Measurements from ENCODE around the gene KISS1R.

DNA sequence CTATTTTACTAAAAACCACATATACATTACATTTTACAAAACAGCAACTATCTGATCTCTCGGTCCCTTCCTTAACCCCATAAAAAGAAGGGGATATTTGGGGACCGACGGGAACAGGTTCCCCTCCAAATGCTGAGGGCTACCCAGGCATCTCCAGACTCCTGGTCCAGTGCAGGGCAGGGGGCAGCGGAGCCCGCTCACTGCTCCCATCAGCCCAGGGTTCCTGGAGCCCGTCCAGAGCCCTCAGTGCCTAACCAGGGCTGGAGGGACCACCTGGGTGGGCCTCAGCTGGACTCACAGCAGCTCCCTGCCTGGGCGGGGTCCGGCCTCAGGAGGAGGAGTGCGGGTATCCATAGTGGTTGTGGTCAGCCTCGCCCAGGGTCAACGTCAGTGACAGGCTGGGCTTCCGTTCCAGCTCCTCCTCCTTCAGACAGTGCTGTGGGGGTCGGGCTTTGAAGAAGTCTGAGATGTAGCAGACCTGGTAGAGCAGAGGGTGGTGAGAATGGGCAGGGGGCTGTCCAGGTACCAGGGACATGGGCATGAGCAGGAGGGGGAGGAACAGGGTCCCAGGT lies 10.1 kb downstream of the PLPP2 start:
- PRO-cap, result no peak
- RAMPAGE, long total RNA, 2 experiments, result no peak in any of the 2 experiments

DNA sequence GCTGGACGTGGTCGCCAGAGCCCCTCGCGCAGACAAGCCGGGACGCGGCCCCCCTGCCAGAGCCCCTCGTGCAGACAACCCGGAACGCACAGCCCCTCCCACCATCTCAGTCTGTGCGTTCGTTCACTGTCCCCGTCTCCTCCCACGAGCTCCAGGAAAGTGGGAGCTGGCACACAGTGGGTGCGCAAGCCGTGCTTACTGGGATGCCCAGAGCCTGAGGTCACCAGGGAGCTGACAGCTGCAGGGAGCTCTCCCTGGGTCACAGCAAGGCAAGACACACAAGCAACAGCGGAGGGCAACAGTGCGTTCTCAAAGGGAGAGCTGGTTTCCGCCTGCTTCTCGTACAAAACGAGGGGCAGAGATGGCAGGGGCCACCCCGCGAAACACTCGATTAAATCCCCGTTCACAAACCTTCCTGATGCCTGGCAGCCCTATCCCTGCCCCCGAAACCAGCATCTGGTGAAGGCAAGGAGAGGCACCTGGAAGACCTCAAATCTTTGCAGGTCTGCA lies 3.3 kb upstream of the PLPP2 start:
- PRO-cap, result no peak
- RAMPAGE, long total RNA, 2 experiments, result no peak in any of the 2 experiments

DNA sequence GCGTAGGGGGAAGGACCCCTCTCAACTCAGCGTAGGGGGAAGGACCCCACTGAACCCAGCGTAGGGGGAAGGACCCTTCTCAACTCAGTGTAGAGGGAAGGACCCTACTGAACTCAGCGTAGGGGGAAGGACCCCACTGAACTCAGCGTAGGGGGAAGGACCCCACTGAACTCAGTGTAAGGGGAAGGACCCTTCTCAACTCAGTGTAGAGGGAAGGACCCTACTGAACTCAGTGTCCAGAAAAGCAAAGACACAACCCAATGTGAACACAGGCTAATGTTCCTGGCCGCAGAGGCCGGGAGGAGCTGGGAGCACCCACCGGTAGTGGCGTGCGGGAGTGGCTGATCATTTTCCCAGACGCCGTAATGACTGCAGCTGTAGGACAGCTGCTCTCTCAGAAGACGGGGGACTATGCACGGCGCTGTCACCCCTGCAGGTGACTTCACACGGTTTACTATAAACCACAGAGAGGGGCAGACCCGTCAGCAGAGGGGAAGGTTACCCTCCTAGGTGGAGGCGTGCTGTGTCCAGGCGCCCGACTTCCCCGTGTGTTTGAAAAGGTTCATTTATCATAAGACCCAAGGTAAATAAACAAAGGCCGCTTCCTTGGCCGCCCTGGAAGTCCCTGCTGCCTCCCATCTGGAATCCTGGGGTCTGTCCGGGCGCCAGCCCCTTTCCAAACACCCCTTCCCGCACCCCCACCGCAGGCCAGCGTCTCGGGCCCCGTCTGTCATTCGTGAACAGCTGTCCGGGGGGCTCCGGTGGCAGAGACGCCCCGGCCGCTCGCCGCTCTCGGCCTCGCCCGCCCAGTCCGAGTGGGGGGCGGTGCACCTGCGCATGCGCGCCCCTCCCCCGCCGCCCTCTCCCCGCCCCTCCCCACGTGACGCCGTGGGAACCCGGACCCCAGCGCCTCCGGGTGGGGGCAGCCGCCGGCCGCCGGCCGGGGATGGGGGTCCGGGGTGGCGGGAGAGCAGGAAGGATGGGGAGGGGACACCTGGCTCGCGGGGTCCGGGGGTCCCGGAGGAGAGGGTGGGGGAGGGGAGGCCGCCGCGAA lies 1.1 kb downstream of the SHC2 start:
- PRO-cap, result unidirectional peak, plus-strand start at position 356 of the sequence; unidirectional peak, plus-strand start at position 397 of the sequence; bidirectional peak, plus-strand start at position 929 of the sequence, minus-strand start at position 813 of the sequence
- RAMPAGE, long total RNA, 2 experiments, result no peak in any of the 2 experiments

- PRO-cap, result no peak
- RAMPAGE, long total RNA, 2 experiments, result no peak in any of the 2 experiments
These were observed 5.0 kb upstream of the MADCAM1 start for GRCh38 chr19:491154-491749.

GRCh38 chr19:508078-508565 lies 825 bp downstream of the TPGS1 start:
- PRO-cap, result no peak
- RAMPAGE, long total RNA, 2 experiments, result no peak in any of the 2 experiments

DNA sequence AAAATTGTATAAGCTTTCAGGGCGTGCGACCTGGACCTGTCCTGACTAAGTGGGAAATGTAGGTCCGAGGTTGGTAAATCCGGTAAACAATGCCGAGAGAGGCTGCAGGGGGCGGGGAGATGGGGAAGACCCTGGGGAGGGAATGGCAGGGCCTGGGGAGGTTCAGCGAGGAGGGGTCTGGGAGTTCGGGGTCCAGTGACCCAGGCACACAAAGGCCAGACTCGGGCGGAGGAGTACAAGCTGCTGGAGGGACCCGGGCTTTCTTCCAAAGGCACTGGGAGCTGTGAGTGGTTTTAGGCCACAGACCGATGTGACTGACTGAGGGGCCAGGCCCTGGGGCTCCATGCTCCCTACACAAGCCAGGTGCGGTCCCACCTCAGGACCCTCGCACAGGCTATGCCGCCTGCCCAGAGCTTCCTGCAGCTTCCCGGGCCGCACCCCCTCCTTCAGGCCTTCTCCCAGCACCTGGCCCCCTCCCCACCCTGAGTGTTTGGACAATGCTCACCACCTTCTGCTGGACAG lies 3.1 kb upstream of the HCN2 start:
- PRO-cap, result no peak
- RAMPAGE, long total RNA, 2 experiments, result no peak in any of the 2 experiments

DNA sequence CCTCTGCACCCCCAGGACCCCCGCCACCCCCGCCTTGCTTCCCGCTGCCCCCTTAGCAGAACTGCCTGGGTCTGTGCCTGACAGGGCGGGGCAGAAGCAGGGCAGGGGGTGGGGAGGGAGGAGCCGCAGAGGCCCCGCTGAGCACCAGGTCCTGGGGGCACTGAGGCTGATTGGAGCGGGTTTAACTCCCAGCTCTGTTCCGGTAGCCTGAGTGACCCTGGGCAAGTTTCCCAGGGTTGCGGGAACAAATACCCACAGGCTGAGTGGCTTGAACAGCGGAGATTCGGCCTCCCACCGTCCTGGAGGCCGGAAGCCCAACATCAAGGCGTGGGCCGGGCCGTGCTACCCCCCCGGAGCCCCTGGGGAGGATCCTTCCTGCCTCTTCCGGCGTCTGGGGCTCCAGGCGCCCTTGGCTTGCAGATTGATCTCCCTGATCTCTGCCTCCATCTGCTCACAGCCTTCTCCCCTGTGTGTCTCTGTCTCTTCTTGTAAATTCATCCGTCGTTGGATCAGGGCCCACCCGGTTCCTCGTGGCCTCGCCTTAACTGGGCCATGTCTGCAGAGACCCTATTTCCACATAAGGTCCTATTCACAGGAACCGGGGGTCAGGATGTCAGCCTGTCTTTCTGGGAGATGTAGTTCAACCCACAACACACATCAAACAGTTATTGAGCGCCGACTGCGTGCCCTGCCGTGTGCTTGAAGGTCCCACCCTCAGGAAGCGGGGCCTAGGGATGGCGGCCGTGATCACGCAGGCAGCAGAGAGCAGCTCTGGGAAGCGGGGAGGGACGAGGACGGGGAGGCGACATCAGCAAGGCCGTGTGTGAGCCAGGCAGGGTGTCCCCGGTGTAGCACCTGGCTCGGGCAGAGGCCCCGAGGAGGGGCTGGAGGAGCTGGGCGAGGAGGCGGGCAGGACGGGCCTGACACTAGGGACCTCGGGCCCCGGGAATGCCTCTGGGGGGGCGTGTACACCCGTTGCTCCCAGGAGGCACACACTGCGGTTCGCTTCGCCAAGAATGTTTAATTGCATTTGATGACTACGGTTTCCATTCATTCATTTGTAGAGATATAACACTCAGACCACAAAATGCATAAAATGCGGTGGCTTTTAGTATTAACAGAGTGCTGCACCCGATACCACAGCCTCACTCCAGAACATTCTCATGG lies 21.3 kb downstream of the HCN2 start:
- PRO-cap, result no peak
- RAMPAGE, long total RNA, 2 experiments, result no peak in any of the 2 experiments

DNA sequence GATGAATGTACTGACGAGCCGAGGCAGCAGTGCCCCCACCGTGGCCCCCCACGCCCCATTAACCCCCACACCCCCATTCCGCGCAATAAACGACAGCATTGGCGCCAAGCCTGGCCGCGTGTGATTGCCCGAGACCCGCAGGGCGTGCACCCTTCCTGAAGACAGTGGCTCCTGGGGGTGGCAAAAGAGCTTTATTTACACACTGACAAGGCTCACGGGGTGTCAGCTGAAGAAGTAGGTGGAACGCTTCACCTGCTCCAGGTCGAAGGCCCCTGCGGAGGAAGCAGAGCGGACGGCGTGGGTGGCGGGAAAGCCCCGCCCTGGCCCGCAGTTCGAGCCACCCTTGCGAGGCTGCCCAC lies 16.3 kb downstream of the POLRMT start:
- PRO-cap, result no peak
- RAMPAGE, long total RNA, 2 experiments, result no peak in any of the 2 experiments

- PRO-cap, result no peak
- RAMPAGE, long total RNA, 2 experiments, result no peak in any of the 2 experiments
These were observed 1.2 kb upstream of the FSTL3 start for GRCh38 chr19:675093-675284.

DNA sequence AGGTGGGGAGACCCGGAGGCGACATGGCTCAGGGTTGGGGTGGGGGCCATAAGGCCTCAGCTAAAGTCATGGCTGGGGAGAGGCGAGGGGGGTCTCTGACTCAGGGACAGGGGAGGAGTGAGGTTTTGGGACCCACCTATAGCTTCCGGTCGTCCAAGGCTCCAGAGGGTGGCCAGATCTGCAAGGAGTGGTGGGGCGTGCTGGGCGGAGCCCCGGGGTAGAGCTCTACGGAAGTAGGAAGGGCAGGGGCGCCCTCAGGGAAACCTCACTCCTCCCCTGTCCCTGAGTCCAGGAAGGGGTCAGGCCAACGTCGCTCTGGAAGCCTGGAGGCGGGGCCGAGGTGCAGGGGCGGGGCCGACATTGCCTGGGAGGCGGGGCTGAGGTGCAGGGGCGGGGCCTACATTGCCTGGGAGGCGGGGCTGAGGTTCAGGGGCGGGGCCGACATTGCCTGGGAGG lies 5.2 kb upstream of the PALM start:
- PRO-cap, result unidirectional peak, minus-strand start at position 180 of the sequence
- RAMPAGE, long total RNA, 2 experiments, result no peak in any of the 2 experiments

DNA sequence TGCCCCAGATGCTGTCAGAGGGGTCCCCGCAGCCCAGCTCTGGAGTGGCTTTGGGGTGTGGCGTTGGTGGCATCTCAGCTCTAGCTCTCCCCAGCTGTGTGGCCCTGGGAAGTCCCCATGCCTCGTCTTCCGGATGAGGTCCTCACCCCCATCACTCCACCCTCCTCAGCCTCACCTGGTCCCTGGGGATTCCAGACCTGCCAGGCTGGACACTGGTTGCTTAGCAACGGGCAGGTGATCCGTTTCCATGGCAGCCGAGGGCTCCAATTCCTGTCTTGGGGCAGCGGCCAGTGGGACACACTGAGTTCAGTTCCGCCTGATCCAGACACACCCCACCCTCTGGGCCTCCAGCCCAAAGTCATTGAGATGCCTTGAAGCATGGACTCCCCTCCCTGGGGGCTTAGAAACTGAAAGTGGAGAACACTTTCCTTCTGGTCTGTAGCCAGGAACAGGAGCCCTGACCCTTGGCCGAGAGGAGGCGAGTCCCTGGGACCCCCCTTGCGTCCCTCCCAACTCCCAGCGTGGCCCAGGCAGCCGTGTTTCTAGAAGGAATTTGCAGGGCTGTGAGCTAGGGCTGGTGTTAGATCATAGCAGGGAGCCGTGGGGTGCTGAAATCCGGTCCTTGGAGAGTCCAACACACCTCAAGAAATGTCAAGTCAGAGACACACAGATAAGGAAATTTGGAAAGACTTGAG lies 7.6 kb upstream of the MISP start:
- PRO-cap, result no peak
- RAMPAGE, long total RNA, 2 experiments, result no peak in any of the 2 experiments

DNA sequence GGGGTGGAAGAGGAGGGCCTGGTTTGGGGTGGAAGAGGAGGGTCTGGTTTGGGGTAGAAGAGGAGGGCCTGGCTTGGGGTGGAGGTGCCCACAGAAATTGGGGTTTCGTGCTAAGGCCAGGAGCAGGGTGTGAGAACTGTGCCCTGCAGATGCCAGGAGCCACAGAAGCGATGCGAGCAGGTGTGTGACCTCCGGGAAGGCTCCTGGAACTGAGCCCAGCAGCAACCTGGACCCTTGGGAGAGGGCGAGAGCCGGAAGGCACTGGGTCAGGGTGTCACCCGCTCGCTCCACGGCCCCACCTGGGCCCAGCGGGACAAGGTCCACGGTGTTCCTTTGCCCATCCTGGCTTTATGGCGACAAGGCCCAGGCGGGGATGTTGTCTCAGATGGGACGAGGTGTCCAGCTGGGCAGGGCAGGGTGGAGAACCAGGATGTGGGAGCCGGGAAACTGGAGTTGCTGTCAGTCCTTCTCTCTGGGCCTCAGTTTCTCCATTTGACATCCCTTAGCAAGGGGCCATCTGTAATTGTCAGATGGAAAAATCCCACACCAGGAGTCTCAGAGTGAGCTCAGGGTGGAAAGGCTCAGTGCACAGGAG lies 4.2 kb downstream of the MISP start:
- PRO-cap, result no peak
- RAMPAGE, long total RNA, 2 experiments, result no peak in any of the 2 experiments

DNA sequence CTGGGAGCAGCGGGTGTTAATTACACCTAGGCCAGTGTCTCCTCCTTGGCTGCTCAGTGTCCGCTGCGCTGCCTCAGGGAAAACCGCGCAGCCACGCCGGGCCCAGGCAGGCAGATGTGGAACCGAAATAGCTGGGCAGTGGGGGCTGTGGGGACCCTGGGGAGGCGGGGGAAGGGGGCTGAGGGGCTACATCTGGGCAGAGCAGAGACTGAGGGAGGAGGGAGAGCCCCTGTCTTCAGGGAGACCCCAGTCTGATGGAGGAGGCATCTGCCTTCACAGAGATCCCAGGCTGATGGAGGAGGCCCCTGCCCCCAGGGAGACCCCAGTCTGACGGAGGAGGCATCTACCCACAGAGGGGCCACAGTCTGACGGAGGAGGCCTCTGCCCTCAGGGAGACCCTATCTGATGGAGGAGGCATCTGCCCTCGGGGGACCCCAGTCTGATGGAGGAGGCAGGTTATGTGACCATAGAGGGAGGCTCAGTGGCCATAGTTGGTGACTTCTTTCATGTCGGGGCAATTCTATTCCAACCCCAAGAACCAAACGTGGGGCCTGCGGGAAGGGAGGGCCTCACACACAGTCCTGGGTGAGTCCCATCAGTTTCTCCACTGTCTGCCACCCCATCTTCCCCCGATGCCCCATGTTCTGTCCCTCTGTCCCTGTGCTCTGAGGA lies 14.2 kb downstream of the MISP start:
- PRO-cap, result no peak
- RAMPAGE, long total RNA, 2 experiments, result no peak in any of the 2 experiments

GRCh38 chr19:800162-800897 lies 3.1 kb downstream of the PTBP1 start:
- PRO-cap, result no peak
- RAMPAGE, long total RNA, 2 experiments, result no peak in any of the 2 experiments

- PRO-cap, result no peak
- RAMPAGE, long total RNA, 2 experiments, result no peak in any of the 2 experiments
These were observed 5.6 kb downstream of the PTBP1 start for GRCh38 chr19:802594-803470.

- PRO-cap, result no peak
- RAMPAGE, long total RNA, 2 experiments, result no peak in any of the 2 experiments
These were observed 9.4 kb downstream of the PTBP1 start for GRCh38 chr19:806317-807426.

- PRO-cap, result no peak
- RAMPAGE, long total RNA, 2 experiments, result no peak in any of the 2 experiments
These were observed 8.8 kb downstream of the R3HDM4 start for GRCh38 chr19:904108-904635.

DNA sequence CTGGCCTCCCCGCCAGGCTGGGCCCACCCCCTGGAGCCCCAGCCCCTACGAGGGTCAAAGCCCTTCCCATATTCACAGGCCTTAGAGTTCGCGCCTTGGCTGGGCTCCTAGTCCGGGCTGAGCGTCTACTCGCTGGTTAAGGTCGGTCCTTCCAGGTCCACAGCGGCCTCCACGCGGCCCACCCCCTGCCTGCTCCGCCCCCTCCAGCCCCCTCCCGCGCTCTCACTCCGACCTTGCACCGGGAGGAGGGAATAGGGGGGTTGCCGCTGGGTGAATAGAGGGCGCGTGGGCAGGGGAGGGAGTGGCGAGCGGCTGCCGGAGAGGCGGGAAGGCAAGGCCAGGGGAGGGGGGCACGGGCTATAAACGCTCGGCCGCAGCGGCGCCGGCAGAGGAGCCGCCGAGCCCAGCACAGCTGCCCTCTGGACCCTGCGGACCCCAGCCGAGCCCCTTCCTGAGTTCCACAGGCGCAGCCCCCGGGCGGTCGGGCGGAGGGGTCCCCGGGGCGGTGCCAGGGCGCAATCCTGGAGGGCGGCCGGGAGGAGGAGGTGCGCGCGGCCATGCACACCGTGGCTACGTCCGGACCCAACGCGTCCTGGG lies at the start of gene KISS1R:
Gene KISS1R, plus strand, starts transcription at position 388 of the 597 bp plus-strand sequence.
- PRO-cap, result no peak
- RAMPAGE, long total RNA, 2 experiments, result no peak in any of the 2 experiments

- PRO-cap, result no peak
- RAMPAGE, long total RNA, 2 experiments, result no peak in any of the 2 experiments
These were observed 2.1 kb downstream of the KISS1R start for GRCh38 chr19:919184-919719.

DNA sequence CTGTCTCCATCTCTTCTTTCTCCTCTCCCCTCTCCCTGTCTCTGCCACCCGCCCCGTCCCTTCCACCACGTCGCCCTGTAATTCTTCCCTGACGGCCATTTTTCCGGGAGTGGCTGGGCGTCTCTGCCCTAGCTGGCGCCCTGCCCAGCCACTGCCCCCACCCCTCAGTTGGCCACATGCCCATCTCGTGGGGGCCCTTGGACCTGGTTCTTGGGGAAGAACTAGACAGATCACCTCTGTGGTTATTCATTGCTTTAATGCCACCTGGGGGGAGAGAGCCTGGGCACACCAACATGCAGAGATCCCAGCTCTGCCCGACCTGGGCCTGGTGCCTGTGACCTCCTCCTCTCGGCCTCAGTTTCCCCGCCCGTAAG lies 19.0 kb downstream of the ARID3A start:
- PRO-cap, result no peak
- RAMPAGE, long total RNA, 2 experiments, result no peak in any of the 2 experiments